Panc1 (cell line): ENCODE results near the gene SCARB1.

DNA sequence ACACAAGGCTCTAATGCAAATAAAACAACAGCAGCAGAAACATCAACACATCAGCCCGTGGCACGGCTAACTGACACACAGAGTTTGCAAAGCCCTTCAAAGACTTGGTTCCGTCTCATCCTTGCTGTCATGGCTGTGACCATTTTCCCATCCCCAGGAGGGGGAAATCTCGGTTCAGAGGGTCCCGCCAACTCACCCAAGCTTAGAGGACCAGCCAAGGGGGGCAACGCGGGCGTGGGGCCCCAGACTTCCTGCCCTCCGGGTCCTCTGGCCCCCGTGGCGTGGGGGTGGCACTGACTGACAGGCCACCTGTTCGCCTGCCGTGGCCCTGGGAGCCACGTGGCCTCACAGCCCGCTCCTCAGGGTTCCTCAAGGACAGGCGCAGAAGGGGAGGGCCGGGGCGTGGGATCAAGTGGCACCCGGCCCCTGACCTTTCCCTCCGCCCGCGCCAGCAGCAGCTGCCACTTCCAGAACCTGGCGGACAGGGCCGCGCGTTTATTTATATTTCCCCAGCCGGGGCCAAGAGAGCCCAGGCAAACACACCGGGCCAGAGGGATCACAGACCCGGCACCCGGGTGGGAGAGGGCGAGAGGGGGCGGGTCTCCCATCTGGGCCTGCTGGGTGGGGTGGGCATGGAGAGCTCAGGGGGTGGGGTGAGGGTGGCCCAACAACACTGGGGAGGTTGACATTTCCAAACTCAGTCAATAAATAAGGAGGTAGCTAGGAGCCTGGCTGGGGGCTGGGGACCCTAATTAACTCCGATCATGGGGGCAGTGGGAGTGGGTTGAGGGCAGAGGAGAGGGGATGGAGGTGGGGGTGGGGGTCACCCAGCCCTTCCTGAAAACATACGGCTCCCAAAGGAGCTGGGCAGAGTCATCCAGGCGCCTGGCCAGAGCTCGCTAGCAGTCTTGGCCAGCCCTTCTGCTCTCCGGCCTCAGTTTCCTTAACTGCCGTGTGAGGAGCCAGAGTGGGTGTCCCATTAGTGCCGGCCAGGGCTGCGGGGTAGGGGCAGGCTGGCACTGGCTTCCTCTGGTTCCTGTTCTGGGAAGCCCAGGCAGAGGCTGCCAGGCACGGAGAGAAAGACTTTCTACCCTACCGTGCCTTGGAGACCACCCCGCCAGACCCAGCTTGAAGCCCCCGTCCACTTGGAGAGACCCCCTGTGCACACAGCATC lies 92.8 kb downstream of the RFLNA start:
- RRBS, 2 experiments, result 3 to 8% methylated on average over 11 of the region's 44 CpGs

DNA sequence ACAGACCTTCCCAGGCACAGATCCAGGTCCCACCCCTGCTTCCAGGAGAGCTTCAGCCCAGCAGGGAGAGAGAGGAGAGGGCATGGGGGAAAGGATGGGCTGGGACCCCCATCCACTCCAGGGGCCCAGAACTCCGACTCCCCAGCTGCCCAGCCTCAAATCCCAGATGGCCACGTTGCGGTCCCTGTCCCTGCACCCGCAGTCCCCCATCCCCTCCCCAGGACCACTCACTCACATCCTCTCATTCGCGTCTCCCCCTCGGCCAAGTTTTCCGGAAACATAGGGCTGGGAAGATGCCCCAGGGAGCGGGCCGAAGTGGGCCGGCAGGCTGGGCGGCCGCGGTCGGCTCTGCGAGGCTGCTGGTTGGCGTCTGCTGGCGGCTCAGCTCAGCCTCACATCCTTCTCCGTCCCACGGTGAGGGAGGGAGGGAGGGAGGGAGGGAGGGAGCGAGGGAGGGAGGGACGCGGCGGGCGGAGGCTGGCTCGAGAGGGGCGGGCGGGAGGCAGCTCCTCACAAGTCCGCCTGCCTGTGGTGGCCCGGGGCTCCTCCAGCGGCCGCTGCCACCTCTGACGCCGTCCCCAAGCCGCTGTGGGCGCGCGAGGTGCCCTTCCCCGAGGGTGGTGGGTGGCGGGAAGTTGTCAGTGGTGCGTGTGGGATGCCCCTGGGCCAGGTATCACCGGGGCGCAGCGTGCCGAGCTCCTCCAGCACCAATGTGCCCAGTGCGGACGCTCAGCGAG lies 93.7 kb downstream of the RFLNA start:
- RRBS, 2 experiments, result 1 to 6% methylated on average over 11 of the region's 48 CpGs

DNA sequence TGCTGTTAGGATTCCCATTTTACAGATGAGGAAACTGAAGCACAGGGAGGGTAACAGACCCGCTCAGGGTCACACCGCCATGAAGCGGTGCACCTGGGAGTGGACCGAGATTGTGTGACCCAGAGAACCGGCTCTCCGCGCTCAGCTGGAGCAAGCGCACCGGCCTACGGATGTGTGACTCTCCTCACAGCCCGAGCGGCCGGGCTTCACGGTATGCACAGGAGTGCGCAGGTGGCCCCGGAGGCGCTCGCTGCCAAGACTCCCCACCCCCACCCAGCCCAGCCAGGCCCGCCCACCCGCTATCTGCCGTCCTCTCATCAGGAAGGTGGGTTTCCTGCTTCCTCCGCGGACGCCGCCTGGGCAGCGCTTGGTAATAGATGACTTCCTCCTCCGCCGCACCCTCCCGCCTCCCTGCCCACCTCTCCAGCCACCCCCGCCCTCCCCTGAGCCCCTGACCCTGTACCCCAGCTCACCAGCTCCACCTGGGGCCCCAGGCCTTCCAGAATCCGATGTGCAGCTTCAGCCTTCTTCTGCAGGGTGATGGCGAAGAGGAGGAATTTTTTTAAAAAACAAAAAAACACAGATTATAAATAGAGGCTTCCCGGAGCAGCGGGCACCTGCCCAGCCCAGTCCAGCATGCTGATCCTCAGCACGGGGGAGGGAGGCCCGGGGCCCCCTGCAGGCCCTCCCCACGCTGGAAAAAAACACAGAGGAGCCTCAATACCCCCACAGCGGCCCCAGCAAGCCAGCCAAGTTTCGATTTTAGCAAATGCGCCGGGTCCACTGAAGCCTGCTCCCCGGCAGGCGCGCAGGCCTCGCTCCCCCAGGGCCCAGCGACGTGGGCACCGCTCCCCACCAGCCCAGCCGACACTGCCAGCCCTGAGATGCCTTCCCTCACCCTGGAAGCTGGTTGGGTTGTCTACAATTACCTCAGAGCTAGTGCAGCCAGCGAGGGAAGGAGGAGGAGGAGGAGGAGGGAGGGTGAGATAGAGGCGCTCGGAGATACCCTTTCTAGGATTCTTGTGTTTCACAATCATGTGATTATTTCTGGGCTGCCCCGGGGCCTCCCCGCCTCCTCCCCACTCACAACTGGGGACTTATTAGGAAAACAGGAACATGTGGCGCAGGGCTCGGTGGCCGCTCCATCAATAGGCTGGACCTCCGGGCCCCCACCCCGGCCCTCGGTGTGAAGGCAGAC lies 110.4 kb downstream of the NCOR2 start:
- RRBS, 2 experiments, result 83 to 86% methylated on average over 15 to 21 of the region's 60 CpGs

- RRBS, 2 experiments, result 90 to 94% methylated on average over 4 of the region's 27 CpGs
These were observed 81.0 kb downstream of the NCOR2 start for GRCh38 chr12:124486304-124486939.

- RRBS, 2 experiments, result 2 to 10% methylated on average over 13 to 17 of the region's 31 CpGs
These were observed 50.2 kb downstream of the NCOR2 start for GRCh38 chr12:124517075-124517705.

GRCh38 chr12:124517941-124518924 lies 49.2 kb downstream of the NCOR2 start:
- RRBS, 2 experiments, result 3 to 8% methylated on average over 11 to 15 of the region's 54 CpGs

DNA sequence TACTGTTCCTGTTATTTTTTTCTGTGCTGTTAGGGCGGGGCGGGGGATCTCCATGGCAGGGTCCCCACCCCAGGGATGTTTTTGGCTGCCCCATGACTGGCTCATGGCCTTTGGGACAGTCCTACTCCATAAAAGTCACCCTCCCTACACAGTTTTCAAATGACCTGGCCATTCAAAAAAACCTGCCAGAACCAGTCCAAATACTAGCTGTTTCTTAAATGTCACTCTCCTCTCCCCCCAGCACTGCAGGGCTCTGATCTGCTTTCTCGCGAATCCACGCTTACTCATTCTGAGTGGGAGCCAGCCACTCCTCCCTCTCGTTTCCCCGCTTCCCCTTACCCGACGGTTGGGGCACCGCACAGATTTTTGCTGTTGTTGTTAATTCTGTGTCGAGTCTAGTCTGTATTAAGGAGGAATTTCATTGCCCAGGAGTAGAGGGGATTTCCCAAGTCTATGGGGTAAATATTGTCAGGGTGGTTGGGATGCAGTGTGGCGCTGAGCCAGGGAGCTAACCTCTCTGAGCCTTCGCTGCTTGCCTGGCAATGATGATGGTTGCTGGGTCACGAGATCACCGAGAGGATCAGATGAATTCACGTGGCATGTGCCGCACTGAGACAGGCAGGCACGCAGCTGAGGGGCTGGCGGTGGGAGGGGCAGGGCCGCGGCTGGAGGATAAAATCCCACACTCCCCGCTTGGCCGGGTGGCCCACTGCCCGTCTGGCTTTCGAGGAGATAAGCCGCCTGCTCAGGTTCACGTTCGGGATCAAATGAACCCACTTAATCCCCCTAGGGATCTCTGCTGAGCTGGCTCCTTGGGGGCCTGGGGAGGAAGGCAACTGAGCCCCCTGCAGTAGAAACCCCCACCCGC lies 18.5 kb downstream of the NCOR2 start:
- RRBS, 2 experiments, result no CpG with 5 or more reads among the region's 29 CpGs

GRCh38 chr12:124565034-124565611 lies 2.3 kb downstream of the NCOR2 start:
- RRBS, 2 experiments, result 2 to 15% methylated on average over 6 to 8 of the region's 20 CpGs

DNA sequence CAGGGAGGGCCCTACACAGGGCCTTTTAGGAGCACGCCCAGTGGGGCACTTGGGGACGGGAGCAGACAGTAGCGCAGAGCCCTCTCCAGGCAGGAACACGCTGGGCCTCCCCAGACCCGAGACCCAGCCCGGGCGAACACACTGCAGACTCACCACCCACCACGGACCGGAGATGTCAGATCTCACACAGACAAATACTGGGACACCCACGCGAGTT lies 529 bp upstream of the NCOR2 start:
- RRBS, 2 experiments, result 1 to 11% methylated on average over 3 of the region's 11 CpGs

- RRBS, 2 experiments, result no CpG with 5 or more reads among the region's 29 CpGs
These were observed 41.6 kb upstream of the NCOR2 start for GRCh38 chr12:124608789-124609569.

- RRBS, 2 experiments, result no CpG with 5 or more reads among the region's 20 CpGs
These were observed 58.6 kb upstream of the NCOR2 start for GRCh38 chr12:124625634-124626833.

GRCh38 chr12:124673744-124674597 lies 106.6 kb upstream of the NCOR2 start:
- RRBS, 2 experiments, result no CpG with 5 or more reads among the region's 16 CpGs

DNA sequence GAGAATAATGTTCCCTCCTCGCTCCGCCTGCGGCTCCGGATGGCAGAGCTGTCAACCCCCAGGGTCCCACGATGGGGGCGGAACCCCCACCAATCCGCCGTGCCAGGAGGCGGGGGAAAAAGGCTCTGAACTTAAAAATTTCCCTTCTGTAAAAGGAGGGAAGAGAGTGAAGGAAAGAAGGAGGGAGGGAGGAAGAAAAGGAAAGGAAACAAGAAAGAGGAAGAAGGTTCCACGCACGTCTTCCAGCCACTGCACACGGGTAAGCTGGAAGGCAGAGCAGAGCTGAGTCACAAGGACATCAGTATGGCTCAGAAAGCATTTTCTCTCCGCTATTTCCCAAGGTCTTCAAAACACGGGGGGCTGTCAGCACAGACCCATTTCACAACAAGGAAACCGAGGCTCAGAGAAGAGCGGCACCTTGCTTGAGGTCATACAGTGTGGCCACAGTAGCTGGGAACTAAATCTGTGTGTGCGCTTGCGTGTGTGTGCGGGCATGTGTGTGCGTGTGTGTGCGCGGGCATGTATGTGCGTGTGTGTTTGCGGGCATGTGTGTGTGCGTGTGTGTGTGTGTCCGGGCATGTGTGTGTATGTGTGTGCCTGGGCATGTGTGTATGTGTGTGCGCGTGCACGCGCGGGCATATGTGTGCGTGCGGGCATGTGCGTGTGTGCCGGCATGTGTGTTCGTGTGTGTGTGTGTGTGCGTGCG lies 108.9 kb upstream of the NCOR2 start:
- RRBS, 2 experiments, result 96 to 98% methylated on average over 5 of the region's 38 CpGs

DNA sequence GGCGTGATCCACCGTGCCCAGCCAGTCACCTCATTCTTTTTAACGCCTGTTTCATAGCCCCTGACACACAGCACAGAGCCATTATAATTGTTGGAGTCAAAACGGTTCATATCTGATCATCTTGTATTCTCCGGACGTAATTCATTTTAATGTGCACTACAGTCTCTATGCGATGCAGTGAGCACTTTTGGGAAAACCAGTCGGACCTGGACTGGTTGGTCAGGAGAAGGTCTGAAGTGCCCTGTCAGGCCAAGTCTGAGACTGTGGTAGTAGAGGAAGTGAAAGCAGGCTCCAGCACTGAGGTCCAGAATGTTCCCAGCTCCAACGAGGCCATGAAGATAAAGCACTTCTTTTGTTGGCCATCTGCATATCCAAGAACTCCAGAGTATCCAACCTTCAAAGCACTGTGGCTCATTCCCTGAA lies 117.1 kb upstream of the NCOR2 start:
- RRBS, 2 experiments, result no CpG with 5 or more reads among the region's 9 CpGs

GRCh38 chr12:124863544-124864239 lies at the start of gene SCARB1:
SCARB1 (minus strand) TSS chr12:124863864.
- RRBS, 2 experiments, result 3% methylated on average over 14 of the region's 69 CpGs; no CpG with 5 or more reads in 1 of the 2 experiments

DNA sequence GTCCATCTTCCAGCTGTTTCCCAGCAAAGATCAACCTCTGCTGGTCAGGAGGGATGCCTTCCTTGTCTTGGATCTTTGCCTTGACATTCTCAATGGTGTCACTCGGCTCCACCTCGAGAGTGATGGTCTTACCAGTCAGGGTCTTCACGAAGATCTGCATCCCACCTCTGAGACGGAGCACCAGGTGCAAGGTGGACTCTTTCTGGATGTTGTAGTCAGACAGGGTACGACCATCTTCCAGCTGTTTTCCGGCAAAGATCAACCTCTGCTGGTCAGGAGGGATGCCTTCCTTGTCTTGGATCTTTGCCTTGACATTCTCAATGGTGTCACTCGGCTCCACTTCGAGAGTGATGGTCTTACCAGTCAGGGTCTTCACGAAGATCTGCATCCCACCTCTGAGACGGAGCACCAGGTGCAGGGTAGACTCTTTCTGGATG lies 2.0 kb downstream of the UBC start:
- RRBS, 2 experiments, result no CpG with 5 or more reads among the region's 10 CpGs

GRCh38 chr12:124921629-124922350 lies 7.3 kb upstream of the UBC start:
- RRBS, 2 experiments, result no CpG with 5 or more reads among the region's 15 CpGs

DNA sequence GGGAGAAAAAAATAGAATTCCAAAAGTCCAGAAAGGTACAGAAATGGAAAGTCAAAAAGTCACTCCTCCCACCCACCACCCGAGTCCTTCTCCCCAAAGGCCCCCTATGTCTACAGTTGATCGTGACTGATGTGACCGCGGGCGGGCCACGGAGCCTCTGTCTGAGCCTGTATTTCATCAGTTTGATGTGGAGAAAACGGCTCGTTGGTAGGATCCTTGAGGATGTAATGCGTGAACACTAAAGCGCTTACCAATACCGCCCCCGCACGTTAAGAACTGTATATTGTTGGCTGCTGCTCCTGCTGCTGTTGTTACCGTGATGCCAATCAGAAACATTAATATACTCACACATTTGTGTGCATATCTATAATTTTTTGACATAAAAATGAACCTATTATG lies 24.6 kb upstream of the UBC start:
- RRBS, 2 experiments, result no CpG with 5 or more reads among the region's 14 CpGs

DNA sequence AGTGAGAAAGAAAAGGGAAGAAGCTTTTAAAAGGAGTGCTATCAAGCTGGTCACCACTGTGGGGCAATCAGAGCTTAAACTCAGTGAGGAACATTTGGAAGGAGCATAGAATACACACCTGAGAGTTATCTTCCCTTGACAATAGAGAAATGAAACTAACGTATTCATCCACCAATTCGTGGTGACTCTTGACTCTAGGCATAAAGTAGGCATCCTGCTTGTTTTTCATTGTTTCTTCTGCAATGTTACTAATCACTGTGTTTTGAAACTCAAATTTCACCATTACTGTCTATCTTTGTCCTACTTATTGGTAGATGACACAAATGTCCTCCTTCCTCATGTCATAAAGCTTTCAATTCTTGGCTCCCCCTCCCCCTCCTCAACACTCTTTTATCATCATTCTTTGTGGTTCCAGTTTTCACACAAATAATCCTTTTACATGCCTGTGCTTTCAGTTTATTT lies 1340.6 kb upstream of the TMEM132C start:
- RRBS, 2 experiments, result no CpG with 5 or more reads among the region's 2 CpGs

GRCh38 chr12:127059990-127061017 lies 1206.7 kb upstream of the TMEM132C start:
- RRBS, 2 experiments, result 59 to 72% methylated on average over 6 to 8 of the region's 41 CpGs